Measurements from ENCODE around the gene CHCHD2.

- RRBS = no CpG with 5 or more reads among the region's 14 CpGs
Observed at GRCh38 chr7:55177508-55178013, 158.7 kb downstream of the EGFR start.

GRCh38 chr7:55201992-55202826 lies 162.9 kb upstream of the LANCL2 start:
- RRBS = no CpG with 5 or more reads among the region's 15 CpGs

- RRBS = no CpG with 5 or more reads among the region's 4 CpGs
Observed at GRCh38 chr7:55526299-55526621, 46.0 kb downstream of the VOPP1 start.

DNA sequence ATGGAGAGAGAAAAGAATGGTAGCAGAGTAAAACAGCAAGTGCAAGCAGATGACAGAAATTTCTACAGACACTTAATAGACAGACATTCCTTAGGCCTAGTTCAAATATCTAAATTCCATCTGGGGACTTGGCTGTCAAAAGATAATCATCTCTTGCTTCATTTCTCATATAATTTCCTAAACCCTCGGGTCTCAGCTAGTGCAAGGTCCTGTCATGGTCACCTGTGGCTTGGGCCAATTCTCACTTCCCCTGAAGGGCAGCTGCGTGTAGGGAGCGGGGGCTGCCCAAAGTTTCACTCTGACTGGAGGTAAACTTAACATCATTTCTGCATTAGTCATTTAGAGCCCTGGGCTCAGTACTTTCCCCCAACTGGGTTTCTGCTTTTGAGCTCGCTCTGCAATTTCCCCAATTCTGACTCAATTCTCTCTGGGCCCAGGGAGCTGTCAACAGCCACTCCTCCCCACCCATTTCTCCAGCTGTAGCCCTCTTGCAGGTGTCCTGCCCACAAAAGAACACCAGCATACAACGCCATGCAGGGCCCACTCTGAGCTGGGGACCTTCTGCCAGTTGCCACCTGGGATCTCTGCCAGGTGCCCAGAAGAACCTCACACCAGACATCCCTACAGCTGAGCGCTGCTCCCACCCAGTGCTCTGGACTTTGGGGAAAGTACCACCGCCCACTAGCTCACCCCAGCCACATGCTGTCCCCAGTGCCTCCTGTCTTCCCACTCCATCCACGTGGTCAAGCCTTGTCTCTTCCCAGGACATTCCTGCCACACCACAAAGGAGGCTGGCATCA lies 38.0 kb downstream of the VOPP1 start:
- RRBS = no CpG with 5 or more reads among the region's 8 CpGs

- RRBS = no CpG with 5 or more reads among the region's 11 CpGs
Observed at GRCh38 chr7:55545234-55546080, 26.8 kb downstream of the VOPP1 start.

GRCh38 chr7:55551177-55551719 lies 21.1 kb downstream of the VOPP1 start:
- RRBS = no CpG with 5 or more reads among the region's 10 CpGs

GRCh38 chr7:55973918-55974307 lies 9.5 kb downstream of the NIPSNAP2 start:
- RRBS = no CpG with 5 or more reads among the region's 5 CpGs

- RRBS = no CpG with 5 or more reads among the region's 6 CpGs
Observed at GRCh38 chr7:55999999-56000613, 35.7 kb downstream of the NIPSNAP2 start.

DNA sequence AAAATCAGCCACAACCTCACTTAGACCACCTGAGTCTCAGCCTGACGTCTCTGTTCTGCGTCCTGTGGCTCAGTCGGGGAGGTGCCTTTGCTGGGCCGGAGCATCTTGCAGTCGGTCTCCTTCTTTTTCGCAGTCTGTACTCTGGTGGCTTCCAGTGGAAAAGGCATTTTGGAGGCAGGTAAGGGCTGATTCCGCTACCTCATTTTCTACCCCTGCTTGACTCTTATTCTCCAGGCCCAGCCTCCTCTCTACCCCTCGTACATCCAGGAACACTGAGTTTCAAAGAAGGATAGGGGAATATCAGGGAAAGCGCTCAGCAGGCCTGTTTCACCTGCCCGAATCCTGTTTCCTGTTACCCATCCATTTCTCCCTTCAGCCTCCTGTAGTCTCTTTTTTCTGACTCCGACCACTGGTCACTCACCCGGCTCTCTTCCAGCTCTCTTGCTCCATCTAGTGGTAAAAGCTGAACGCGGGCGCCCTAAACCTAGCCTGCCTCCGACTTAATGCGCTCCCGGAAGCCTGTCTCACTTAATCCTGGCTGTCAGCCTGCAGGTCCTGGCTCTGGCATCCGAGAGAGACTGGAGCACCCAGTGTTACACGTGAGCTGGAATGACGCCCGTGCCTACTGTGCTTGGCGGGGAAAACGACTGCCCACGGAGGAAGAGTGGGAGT lies 10.1 kb downstream of the SUMF2 start:
- RRBS = 6% methylated on average over 4 of the region's 25 CpGs

DNA sequence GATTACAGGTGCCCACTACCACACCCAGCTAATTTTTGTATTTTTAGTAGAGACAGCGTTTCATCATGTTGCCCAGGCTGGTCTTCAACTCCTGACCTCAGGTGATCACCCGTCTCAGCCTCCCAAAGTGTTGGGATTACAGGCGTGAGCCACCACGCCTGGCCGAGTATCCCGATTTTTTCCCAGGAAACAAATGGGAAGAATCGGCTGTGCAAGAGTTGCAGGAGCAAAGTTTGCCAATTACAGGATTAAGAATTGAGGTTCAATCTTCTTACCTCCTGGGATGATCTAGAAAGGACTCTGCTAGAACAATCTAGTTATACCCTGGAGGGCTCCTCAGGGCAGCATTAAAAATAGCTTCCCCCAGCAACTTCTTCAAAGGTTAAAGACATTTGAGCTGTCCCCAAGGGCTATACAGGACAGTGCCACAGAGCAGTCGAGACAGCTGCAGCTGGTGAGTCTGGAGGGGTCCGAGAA lies 8.2 kb downstream of the PHKG1 start:
- RRBS = no CpG with 5 or more reads among the region's 9 CpGs

GRCh38 chr7:56105872-56106836 lies at the start of gene CHCHD2:
TSS of gene CHCHD2 (minus strand) at chr7:56106476.
- RRBS = 1% methylated on average over 9 of the region's 60 CpGs

- RRBS = no CpG with 5 or more reads among the region's 3 CpGs
Observed at GRCh38 chr7:56164546-56164864, 48.3 kb upstream of the NUPR2 start.

DNA sequence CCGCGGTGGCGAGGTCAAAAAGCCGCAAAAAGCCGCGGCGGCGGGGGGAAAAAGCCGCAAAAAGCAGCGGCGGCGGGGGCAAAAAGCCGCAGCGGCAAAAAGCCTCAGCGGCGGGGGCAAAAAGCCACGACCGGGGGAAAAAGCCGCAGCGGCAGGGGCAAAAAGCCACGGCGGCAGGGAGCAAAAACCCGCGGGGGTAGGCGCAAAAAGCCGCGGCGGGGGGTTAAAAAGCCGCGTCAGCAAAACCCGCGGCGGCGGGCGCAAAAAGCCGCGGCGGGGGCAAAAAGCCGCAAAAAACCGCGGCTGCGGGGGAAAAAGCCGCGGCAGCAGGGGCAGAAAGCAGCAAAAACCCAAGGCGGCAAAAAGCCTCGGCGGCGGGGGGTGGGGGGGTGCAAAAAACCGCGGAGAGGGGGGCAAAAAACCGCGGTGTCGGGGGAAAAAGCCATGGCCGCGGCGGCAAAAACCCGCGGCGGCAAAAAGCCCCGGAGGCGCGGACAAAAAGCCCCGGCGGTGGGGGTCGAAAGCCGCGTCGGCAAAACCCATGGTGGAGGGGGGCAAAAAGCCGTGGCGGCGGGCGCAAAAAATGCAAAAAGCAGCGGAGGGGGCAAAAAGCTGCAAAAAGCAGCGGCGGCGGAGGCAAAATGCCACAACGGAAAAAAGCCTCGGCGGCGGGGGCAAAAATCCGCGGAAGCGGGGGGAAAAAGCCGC lies 418.6 kb downstream of the ZNF716 start:
- RRBS = no CpG with 5 or more reads among the region's 84 CpGs

DNA sequence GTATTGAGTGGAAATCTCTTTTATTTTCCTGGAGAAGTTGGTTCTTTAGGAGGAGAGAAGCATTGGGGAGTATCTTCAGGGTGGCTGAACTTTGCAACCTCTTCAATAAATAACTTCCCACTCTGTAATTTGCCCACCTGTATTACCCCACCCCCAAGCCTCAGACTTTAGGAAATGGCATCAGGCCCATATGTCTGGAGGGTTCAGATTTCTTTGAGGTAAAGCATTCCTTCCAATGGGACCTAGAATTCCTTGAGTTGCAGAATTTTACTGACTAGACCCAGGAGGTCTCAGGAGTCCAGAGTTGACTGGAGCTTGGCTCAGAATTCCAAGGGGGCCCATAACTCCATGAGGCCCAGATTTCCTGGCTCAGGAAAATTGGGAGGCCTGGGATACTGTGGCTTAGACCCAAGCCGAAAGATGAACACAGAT lies 518.5 kb upstream of the ZNF722 start:
- RRBS = no CpG with 5 or more reads among the region's 1 CpG

DNA sequence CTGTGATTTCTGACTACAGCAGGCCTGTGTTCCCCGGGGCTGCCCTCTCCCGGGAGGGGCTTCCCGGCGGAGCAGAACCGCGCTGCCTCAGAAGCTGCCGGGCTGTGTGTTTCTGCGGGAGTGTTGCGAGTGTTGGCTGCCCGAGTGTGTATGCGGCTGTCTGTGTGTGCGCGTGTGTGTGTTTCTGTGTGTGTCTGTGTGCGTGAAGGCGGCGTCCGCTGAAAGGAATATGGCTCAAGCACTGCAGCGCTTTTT lies 20.3 kb upstream of the ZNF273 start:
- RRBS = no CpG with 5 or more reads among the region's 18 CpGs

DNA sequence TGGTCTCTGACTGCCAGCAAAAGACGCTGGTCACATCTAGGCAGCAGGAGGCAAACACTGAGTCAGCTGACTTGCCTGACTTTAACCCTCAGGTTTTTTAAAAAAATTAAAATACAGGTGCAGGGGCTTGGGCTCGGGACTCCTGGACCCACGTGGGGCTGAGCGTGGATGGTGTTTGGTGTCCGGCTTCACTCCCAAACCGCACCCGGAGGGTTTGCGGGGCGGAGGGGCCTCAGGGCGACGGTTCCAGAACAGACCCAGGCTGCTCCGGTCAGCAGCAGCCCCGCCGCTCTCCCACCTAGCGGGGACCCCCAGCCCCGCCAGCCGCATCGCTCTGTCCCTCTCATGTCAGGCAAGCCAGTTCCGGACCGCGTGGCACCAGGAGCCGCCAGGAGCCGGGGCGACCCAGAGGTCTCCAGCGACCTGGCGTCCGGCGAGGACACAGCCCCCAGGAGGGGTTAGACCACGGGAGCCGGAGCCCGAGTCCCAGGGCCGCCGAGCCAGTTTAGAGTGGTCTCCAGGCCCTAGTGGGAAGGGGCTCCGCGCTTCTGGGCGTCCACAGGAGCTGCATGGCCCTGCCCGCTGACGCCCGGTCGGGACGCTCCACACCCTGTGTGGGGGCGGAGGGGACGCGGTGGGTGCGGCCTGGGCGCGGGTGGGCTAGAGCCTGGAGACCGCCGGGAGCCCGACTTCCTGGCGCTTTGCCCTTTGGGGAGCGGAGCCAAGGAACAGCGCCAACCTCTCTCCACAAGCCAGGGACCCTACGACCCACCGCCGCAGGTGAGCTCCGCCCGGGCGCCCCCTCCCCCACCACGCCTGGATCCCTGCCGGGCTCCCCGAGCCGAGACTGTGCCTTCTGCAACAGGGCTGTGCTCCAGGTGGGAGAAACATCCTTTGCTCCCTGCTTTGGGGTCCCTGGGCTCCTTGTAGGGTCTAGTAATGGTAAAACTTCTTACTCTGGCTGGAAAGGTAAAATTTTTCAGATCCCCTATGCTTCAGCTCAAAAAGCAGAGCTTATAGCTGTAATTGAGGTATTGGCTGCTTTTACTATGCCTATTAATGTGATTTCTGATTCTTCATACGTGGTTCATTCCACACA lies 44.4 kb downstream of the ZNF273 start:
- RRBS = 5% methylated on average over 33 of the region's 64 CpGs

DNA sequence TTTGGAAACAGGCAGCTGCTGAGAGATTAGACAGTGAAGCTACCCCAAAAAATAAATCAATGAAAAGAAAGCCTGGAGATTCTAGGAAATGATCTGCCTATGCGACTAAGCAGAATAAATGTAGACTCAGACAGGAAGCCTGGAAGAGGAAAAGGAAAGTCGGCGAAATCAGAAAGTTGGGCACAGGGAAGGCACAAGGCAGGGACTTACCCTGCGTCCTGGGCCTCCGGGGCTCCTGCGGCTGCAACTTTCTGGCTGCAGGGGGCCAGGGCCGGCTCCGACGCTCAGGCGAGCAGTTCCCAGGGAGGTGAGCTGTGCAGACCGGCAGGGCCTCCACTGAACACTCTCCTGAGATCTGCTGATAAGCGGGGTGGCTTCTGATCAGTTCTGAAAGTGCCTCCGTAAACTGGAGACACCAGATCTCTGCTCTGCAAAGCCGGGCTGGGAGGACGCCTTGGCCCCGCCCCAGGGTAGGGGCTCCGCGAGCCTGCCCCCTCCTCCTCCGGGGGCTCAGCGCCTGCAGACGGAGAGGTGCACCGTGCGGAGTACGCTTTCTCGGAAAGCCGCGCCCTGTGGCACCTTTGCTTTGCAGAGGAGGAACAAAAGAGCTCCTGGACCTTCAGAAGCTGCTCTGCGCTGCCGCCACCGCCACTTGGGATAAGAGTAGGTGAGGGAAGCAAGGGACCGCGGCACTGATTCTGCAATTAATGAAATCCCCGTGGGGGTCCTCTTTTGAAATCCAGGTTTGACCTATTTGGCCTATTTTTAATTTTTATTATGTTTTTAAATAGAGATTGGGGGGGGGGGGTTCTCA lies 141.3 kb upstream of the VKORC1L1 start:
- RRBS = 17% methylated on average over 9 of the region's 33 CpGs

DNA sequence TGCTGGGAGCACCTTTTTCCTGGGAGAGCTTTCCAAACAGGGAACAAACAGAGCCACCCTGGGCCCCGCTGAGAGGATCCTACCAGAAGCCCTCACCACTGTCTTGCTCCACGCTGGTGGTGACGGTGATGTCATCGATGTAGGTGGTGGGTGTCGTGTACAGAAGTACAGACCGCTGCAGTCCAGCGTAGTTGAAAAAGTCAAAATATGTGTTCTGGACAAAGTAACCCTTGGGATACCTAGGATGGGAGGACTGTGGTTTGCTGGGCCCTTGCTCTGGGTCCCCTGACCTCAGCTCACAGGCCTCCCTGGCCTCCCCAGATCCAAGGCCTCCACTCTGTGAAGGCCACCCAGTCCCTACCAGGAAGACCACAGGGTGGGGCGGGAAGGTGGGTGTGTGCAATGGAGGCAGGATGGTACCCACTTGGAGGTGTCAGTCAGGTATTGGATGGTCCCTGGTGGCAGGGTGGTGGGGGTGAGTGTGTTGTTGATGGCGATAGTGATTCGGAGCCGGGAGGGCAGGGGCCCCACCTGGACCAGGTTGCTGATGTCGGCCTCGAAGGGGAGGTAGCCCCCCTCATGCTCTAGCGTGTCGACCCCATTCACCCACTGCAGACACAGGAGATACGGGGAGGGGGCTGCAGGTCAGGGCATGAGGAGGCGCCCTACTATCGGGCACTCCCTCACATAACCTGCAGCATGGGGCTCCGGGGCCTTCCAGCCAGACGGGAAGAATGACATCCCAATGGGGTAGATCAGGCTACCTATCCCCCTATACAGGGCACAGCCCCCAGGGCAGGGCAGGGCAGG lies 2.5 kb downstream of the GUSB start:
- RRBS = no CpG with 5 or more reads among the region's 20 CpGs

GRCh38 chr7:66190503-66190884 lies 14.6 kb upstream of the TPST1 start:
- RRBS = no CpG with 5 or more reads among the region's 5 CpGs

- RRBS = no CpG with 5 or more reads among the region's 3 CpGs
Observed at GRCh38 chr7:66303699-66304092, 98.6 kb downstream of the TPST1 start.

All from pericardium (tissue), 1 donor.